Iris pigment epithelial cell (primary cell): ENCODE data around the genes MANF, RAD54L2 and RPL29.

DNA sequence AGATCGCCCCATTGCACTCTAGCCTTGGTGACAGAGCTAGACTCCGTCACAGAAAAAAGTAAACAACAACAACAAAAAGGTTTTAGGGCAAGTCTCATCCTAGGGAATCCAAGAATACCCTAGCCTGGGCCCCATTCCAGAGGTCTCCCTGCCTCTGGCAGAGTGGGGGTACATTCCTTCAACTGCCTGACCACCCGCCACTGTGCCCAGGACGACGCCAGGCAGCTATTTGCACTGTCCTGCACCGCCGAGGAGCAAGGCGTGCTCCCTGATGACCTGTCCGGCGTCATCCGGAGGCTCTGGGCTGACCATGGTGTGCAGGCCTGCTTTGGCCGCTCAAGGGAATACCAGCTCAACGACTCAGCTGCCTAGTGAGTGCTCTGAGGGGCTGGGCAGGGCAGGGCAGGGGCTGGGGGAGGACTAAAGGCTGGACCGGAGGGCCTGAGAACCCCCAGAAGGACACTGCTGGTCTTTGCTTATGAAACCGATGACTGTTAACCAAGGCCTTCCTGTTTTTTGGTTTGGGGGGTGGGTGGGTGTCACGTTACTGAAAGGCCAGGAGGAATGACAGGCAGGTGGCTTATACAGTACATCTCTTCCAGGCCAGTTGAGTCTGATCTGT lies 16.0 kb upstream of the SEMA3B start:
- RRBS = no CpG with 5 or more reads among the region's 16 CpGs

DNA sequence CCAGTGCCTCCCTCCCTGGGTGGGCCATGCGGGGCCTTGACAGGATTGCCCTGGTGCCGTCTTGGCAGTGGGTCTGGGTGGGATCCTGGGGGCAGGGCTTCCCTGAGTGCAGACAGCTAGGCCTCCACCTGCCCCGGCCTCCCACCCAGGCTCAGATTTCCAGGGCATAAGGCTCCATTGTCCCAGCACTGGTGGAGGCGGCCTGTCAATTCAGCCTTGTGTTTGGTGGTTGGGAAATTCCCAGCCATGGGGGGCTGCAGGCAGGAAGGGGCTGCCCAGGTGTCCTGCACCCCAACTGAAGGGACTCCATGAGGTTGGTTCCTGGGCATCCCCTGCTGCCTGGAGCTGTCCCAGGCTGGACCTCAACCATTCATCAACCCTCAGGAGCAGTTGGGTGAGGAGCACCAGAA lies 8.2 kb upstream of the SEMA3B start:
- RRBS = no CpG with 5 or more reads among the region's 4 CpGs

DNA sequence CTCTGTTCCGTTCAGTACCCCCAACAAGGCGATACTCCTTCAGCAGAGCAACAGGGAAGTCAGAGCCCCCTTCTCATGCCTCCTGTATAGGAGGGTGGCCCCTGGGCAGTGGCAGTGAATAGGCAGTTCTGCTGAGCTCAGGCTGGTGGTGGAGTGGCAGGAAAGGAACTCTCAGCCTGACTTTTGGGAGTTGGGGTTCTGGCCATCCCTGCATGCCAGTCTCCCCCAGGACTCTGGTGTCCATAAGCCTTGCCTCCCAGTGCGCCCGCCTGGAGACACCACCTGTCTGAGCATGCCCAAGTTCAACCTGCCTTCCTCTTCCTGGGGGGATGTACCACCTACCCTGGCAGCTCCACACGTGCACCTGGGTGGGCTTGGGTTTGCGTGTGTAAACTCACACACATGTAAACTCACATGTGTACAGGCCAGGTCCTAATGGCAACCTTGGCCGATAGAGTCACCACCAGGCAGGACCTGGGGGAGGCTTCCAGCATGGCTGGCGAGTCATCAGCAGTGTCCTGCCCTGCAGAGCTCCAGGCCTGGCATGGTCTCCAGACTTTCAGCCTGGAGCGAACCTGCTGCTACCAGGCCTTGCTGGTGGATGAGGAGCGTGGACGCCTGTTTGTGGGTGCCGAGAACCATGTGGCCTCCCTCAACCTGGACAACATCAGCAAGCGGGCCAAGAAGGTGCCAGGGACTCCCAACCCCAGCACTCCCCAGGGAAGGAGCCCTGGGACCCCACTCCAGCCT lies 826 bp downstream of the SEMA3B start:
- RRBS = no CpG with 5 or more reads among the region's 13 CpGs

GRCh38 chr3:50320956-50321618 lies 1.5 kb downstream of the HYAL2 start:
- RRBS = 2% methylated on average over 40 of the region's 74 CpGs

DNA sequence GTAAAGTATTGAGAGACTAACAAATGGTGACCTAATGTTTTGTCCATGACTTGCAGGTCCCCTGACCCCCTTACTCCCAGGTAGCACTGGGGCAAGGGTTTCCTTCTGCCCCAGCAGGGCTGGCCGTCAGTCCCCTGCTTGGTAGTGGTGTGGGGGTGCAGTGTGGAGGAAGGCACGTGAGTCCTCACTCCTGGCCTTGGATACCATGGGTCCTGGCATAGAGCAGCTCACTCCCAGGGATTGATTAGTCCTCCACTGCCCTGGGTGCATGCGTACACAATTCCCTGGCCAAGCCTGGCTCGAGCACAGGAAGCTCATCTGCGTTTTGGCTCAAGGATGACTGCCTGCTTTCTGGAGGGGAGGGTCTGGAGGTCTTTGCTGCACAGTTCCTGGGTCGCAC lies 11.3 kb downstream of the HEMK1 start:
- RRBS = no CpG with 5 or more reads among the region's 6 CpGs

DNA sequence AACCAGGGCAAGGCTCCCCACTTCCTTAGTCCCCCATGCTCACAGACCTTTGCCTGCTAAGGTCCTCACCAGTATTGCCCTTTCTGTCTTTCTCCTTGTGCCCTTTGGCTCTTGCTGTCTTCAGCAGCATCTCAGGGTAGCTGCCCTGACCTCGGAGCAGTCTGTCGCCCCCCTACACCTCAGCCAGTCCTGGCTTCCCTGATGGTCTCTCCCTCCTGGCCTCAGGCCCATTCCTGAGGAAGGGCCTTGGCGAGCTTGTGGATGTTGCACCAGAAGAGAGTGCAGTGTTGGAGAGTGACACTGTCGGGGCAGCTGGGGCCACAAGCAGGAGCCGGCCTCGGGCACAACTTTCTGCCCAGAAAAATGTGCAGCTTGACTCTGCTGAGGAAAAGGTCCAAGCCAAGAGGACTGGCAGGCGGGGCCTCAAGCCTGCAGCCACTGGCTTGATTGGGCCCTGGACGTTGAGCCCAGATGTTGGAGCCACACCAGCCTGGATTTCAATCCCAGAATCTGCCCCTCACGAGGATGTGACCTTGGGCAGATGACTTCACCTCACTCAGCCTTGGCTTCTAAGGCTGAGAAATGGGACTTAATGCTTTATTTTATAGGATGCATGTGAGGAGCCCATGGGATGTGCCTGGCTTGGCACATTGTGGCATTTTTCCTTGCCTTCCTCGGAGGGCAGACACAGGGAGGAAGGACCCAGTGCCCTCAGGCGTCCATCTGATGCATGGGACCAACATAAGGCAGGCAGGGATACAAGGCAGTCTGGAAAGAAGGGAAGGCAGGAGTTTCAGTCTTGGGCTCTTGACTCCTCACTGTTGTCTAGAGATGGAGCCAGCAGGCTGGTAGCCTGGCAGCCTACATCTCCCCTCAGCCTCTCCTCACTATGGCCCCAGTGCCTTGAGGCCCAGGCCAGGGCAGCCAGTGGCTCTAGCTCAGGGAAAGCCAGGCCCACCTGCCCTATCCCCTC lies 12.9 kb downstream of the HEMK1 start:
- RRBS = no CpG with 5 or more reads among the region's 11 CpGs

DNA sequence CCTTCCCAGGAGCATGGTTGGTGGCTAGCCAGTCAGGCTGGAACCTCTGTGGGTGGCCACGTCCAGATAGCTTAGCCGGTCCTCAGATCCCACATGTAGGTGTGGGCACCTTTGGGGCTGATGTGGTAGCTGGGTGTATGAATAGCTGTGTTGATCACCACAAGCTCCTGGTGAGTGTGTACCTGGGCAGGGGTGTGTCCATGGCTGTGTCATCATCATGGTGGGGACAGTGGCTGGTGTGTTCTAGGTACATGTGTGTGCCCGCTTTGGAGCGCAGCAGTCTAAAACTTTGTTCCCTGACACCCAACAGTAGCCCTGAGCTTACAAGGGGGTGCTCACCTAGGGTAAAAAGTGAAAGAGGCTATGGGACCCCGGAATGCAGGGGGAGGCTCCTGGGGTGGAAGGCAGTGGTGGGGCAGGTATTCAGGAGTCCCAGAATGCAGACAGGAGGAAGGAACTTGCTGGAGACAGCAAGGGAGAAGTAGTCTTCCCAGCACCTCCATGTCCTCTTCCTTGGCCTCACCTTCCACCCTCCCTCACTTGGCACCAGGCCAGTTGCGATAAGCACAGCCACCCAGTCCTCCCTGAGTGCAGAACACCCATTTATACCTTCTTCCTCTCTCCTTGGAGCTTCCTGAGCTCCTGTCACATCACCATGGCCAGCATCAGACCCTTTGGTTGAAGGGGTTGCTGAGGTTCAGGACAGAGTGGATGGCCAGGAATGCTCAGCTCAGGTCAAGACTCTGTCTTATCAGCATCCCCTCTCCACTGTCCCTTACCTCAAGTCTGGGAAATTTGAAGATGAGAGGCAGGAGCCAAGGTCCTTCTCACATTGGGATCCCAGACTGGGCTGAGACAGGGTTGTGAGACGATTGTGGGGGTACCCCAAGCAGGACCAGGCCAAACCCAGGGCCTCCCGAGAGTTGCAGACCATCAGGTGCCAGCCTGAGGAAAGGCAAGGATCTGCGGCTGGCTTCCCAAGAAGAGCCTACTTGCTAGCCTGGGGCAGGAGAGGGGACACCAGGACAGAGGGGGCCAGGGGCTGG lies 1.1 kb downstream of the CISH start:
- RRBS = no CpG with 5 or more reads among the region's 9 CpGs

- RRBS = no CpG with 5 or more reads among the region's 7 CpGs
Observed at GRCh38 chr3:50806788-50807515, 132.2 kb downstream of the DOCK3 start.

DNA sequence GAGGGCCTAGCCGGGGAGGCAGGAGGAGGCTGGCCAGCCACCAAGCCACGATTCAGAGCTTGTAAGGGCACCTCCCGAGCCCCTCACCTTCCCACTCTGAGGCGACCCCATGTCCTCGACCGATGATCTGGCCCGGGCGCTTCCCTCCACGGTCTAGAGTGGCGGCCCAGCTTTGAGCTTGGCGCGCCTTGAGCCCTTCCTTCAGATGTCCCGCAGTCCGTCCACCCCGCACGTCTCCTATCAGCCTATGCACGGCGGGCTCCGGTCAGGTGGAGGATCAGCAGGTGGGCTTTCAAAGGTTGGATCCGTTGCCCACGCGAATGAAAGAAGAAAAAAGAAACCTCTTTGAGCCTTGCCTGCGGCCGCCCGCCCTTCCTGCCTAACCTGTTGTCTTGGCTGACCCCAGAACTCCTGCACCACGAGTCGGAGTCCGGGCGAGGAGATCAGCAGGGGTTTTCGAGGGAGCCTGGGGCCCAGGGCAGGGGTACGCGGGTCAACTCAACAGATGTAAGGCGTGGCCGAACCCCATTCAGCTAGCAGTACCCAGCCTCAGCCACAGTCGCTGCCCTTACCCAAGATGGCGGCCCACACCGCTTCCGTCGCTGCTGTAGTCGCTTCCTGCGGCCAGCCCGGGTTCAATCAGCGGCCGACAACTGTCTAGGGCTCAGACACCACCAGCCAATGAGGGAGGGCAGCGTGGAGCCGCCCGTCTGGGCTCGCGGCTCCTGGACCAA lies 470 bp upstream of the MANF start:
- RRBS = 8% methylated on average over 1 of the region's 49 CpGs

DNA sequence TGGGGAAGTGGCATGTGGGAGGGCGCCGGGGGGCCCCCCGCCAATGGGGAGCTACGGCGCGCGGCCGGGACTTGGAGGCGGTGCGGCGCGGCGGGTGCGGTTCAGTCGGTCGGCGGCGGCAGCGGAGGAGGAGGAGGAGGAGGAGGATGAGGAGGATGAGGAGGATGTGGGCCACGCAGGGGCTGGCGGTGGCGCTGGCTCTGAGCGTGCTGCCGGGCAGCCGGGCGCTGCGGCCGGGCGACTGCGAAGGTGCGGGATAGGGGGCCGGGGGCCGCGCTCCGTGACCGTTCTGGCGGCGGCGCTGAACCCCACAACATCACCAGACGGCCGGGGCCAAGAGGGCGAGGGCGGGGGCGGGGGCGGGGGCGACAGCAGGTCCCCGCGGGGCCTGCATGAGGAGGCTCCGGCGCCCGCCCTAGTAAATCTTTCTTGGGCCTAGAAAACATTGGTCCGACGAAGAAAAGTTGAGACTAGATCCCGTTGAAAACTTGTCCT lies at the start of gene MANF:
MANF (plus strand) TSS at position 104 of the 495 bp plus-strand sequence.
- RRBS = 3% methylated on average over 24 of the region's 54 CpGs

DNA sequence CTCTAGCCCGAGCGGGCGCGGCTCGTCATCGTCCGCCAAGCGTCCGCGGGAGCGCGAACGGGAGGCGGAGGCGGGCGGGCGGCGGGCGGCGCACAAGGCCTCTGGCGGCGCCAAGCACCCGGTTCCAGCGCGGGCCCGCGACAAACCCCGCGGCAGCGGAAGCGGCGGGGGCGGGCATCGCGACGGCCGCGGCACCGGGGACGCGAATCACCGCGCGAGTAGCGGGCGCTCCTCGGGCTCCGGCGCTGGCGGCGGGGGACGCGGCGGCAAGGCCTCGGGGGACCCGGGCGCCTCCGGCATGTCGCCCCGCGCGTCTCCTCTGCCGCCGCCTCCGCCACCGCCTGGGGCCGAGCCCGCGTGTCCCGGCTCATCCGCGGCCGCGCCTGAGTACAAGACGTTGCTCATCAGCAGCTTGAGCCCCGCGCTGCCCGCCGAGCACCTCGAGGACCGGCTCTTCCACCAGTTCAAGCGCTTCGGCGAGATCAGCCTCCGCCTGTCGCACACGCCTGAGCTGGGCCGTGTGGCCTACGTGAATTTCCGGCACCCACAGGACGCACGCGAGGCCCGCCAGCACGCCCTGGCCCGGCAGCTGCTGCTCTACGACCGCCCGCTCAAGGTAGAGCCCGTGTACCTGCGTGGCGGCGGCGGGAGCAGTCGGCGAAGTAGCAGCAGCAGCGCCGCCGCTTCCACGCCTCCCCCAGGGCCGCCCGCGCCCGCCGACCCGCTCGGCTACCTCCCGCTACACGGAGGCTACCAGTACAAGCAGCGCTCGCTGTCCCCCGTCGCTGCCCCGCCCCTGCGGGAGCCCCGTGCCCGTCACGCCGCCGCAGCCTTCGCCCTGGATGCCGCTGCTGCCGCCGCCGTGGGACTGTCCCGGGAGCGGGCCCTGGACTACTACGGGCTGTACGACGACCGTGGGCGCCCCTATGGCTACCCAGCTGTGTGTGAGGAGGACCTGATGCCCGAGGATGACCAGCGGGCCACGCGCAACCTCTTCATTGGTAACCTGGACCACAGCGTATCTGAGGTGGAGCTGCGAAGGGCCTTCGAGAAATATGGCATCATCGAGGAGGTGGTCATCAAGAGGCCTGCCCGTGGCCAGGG lies 690 bp downstream of the RBM15B start:
- RRBS = 1% methylated on average over 69 of the region's 151 CpGs

DNA sequence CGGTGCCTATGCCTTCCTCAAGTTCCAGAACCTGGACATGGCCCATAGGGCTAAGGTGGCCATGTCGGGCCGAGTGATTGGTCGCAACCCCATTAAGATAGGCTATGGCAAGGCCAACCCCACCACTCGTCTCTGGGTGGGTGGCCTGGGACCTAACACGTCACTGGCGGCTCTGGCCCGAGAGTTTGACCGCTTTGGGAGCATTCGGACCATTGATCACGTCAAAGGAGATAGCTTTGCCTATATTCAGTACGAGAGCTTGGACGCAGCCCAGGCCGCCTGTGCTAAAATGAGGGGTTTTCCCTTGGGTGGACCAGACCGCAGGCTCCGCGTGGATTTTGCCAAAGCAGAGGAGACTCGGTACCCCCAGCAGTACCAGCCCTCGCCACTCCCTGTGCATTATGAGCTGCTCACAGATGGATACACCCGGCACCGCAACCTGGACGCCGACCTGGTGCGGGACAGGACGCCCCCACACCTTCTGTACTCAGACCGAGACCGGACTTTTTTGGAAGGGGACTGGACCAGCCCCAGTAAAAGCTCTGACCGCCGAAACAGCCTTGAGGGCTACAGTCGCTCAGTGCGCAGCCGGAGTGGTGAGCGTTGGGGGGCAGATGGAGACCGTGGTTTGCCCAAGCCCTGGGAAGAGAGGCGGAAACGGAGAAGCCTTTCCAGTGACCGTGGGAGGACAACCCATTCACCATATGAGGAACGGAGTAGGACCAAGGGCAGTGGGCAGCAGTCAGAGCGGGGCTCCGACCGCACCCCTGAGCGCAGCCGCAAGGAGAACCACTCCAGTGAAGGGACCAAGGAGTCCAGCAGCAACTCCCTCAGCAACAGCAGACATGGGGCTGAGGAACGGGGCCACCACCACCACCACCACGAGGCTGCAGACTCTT lies 1.7 kb downstream of the RBM15B start:
- RRBS = 96% methylated on average over 11 of the region's 45 CpGs

DNA sequence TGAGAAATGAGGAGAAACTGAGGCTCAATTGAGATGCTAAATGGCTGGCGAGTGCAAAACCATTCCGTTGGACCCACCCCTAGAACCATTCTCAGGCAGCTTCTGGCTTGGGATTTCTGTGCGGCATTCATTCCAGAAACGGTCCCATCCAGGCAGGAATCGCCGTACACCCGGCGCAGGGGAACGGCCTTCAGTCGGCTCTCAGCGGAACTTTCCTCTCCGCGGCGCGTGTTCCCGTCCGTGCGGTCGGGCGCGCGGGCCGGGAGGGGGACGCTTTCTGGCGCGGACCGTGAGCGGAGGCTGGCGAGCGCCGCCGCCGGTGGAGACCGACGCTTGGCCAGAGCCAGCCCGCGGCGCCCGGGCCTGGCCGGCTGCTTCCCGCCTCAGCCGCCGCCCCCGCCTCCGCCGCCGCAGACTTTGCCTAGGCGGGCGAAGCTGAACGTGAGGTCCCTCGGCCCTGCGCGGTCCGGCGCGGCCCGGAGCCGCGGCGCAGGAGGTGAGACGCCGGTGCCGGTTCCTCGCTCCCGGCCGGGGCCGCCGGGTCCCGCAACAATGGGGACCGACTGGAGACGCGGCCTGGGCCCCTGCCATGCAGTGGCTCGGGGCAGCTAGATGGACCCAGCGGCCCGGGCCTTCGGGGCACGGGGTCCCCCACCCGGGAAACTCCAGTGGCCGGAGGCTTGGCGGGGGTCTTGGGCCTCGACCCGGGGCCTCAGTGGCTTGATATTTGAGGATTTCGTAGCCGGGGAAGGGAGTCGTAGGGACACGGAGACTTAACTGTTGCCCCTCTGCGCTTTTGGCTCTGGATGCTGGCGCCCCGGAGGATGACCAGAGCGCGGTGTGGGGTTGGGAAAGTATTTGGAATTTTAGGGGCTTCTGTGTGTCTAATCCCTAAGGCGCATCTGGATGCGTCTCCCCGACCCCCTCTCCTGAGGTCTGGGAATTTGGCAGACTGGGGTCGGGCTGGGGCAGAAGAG lies at the start of gene RAD54L2:
RAD54L2 (plus strand) TSS at position 300 of the 977 bp plus-strand sequence.
- RRBS = 1% methylated on average over 54 of the region's 95 CpGs

- RRBS = no CpG with 5 or more reads among the region's 5 CpGs
Observed at GRCh38 chr3:51630505-51631048, 40.5 kb upstream of the TEX264 start.

DNA sequence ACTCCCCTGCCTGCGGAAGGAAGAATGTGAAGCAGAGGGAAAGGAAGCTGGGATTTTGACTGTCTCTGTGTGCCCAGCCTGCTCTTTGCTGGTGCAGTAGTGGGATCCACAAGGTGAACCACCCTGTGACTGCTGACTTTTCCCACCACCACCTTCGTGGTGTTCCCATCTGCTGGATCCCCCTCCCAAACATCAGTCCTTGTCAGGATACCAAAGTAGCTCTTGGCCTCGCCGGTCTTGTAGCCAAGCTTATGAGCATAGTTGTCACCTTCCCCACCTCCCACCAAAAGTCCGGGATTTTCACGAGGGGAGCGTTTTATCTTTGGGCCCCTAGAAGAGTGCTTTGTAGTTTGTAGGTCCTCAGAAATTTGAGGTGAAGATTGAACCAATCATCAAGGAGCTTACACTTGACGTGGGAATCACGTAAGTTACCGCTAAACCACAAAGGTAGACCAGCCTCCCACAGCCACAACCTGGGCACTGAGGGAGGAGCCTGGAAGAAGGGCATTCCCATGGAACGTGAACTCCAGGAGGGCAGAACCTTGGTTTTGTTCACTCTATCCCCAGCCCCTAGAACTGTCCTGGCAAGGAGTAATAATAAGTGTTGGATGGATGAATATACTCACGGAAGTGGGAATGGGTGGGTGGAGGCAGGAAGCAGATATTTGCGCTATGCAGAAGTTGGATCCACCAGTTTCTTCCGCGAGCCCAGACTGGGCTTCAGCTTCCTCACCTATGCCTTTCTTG lies 856 bp upstream of the TEX264 start:
- RRBS = no CpG with 5 or more reads among the region's 15 CpGs

DNA sequence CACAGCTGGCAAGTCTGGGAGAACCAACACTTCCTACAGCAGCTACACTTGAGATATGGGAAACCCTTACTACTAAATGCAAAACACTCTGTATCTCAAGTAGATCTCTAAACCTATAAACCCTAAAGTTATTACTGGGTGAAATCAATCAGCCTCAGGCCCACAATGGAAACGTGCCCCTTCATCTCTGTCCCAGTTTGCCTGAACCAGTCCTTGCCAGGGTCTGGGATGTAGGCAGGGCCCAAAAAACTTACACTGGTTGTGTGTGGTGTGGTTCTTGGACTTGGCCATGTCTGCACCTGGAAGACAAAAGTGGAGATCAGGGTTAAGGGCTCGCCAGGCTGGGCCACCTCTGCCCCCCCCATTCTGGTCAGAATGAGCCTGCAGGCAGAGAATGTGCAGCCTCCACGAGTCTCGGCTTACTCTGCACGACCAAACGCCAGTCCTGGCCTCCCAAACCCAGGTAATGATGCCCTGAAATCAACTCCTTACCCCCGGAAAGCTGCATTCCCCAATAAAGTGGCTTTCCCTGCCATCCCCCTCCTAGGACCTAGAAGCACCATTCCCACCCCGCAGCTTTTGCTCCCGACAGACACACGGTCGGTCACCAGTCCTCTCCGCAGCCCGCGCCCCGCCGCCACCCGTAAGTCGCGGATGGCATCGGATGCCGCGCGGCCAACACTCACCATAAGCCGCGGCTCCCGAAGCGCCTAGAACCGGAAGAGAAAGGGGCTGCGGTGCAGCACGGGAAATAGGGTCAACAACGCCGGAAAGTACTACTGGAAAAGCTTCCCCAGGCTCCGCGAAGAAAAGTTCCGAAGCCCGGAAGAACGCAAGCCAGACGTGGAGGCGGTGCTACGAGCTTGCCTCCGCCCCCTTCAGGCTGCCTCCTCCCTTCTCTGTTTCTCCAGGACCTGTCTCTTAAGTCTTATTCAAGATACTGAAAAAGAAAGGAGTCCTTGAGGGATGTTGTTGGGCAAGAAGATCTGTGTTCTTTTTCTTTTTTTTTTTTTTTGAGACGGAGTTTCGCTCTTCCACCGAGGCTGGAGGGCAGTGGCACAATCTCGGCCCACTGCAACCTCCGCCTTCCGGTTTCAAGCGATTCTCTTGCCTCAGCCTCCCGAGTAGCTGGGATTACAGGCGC lies at the start of gene RPL29:
RPL29 (minus strand) TSS at position 725 of the 1,144 bp plus-strand sequence.
- RRBS = 4% methylated on average over 8 of the region's 50 CpGs

GRCh38 chr3:52005294-52006425 lies 10.0 kb upstream of the RPL29 start:
- RRBS = no CpG with 5 or more reads among the region's 24 CpGs

DNA sequence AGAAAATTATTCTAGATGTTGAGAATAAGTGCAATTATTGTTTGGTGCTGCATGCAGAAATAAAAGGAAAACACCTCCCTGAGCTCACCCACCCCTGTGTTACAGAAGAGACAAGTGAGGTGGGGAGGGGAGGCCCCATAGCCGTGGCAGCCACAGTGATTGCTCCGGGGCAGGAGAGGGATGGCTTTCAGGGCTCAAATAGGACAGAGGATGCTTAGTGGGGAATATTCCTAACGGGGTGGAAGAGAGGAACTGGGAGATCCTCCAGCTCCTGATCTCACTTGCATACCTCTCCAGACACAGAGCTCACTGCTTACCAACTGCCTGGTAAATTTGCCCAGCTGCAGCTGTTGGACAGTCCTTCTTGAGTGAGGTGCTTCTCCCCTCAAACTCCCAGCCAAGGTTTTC lies 29.3 kb upstream of the RPL29 start:
- RRBS = no CpG with 5 or more reads among the region's 3 CpGs

DNA sequence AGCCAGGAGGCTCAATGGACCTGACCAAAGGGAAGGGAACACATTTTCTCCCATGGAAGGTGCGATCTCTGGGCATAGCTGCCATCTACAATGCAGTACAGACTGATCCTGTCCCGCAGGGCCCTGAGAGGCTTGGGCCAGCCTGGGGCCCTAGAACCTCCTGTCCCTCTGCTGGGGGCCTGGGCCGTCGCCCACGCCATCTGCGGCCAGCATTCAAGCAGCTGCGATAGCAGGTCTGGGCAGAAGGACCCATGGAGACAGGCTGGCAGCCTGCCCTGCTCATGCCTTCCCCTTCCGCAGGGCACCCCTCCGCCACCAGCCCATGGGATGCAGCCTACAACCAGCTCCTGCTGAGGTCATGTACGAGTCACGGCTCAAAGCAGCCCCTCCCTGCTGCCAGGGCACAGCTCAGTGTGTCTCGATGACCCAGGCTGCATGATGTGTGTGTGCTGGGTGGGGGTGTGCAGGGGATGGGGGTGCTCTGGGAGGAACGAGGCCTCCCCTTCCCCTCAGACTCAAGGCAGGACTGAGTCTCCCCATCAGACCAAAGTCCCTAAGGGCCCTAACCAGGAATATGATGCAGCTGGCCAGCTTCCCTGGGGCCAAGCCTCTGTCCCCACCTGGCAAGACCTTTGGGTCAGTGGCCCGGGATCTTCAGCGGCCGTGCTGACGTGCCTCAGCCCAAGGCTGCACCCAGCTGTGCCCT lies 27.8 kb downstream of the DUSP7 start:
- RRBS = 60% methylated on average over 4 of the region's 17 CpGs

DNA sequence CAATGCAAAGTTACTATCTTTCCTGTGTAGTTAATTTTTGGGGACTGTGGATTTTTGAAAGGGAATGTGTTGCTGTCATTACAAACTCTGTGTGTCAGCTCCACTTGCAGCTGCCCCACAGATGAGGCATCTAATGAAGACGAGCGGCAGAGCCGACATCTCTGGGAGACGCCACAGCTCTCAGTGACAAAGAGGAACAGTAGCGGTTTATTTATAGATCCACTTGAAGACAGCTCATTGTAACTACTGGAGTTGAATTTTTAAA lies 46.1 kb downstream of the POC1A start:
- RRBS = no CpG with 5 or more reads among the region's 5 CpGs